Placental pericyte (primary cell): Measurements from ENCODE around the genes MVP and C16orf92.

GRCh38 chr16:28936135-28937112 lies 4.7 kb downstream of the CD19 start:
- CAGE, long polyA plus RNA, result no peak

GRCh38 chr16:29148162-29148743 lies 163.4 kb downstream of the LAT start:
- CAGE, long polyA plus RNA, result no peak

- CAGE, long polyA plus RNA, result no peak
These were observed 189.0 kb downstream of the LAT start for GRCh38 chr16:29173672-29174339.

GRCh38 chr16:29182354-29182992 lies 197.6 kb downstream of the LAT start:
- CAGE, long polyA plus RNA, result no peak

- CAGE, long polyA plus RNA, result no peak
These were observed 187.6 kb downstream of the NPIPB11 start for GRCh38 chr16:29218486-29219696.

- CAGE, long polyA plus RNA, result no peak
These were observed 140.0 kb downstream of the NPIPB11 start for GRCh38 chr16:29266326-29267056.

DNA sequence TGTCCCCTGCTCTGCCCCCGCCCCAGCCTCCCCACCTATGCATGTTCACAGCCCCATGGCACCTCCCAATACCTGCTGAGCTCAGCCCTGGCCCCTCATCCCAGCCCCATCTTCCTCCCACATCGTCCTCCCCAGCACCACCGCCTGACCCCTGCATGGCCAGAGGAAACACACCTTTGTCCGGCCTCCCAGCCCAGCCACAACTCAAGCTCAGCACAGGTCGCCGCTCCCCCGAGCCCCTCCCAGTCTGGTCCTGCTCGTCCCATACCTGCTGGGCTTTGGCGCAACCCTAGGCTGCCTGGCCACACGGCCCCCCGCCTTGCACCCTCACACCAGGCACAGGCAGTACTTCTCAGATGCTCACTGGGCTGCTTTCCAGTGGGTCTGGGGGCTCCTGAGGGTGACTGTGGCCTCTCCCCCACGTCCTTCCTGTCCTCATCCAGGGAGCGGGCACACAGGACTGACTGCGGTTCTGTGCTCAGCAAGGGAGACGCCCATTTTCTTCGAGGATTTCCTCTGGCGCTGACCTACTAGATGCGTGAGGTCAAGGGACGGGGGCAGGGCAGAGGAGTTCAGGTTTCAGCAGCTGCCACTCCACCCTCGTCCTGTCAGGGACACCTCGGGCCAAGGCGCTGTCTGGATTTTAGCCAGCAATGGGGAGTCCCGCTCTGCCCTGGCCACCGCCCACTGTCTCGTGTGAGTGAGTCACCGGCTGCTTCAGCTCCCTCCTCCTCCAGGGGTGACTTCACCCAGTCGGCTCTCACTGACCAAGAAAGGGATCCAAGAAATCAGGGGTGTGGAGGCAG lies 115.9 kb downstream of the NPIPB11 start:
- CAGE, long polyA plus RNA, result no peak

GRCh38 chr16:29342875-29343230 lies 63.7 kb downstream of the NPIPB11 start:
- CAGE, long polyA plus RNA, result no peak

DNA sequence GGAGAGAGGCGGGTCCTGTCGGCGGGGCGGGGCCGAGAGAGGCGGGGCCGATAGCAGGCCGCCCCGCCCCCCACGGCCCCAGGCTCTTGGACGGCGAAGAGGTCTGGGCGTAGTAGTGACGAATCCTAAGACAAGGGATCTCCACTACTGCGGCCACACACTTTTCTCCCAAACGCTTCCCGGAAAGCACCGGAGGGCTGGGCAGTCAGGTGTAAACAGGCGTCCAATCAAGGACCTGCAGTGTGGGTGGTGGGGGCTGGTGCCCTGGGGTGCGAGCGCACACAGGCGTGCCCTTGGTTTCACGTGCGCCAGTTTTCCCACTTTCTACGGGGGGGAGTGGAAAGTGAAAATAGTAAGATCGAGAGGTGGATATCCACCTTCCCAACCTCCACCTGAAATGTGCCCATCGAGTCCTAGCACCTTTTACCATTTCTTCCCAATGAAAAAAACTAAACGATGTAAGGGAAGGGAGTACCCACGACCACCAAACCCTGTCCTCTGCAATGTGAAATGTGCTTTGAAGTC lies 67.6 kb upstream of the SPN start:
- CAGE, long polyA plus RNA, result no peak

- CAGE, long polyA plus RNA, result no peak
These were observed 1.4 kb downstream of the SPN start for GRCh38 chr16:29664008-29665195.

DNA sequence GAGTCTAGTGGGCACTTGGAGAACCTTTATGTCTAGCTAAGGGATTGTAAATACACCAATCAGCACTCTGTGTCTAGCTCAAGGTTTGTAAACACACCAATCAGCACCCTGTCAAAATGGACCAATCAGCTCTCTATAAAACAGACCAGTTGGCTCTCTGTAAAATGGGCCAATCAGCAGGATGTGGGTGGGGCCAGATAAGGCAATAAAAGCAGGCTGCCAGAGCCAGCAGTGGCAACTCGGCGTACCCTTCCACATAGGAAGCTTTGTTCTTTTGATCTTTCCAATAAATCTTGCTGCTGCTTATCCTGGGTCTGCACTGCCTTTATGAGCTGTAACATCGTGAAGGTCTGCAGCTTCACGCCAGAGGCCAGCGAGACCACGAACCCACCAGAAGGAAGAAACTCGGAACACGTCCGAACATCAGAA lies 3.0 kb upstream of the C16orf54 start:
- CAGE, long polyA plus RNA, result no peak

GRCh38 chr16:29757998-29758384 lies 12.2 kb upstream of the C16orf54 start:
- CAGE, long polyA plus RNA, result no peak

GRCh38 chr16:29790879-29791481 lies 429 bp downstream of the KIF22 start:
- CAGE, long polyA plus RNA, result no peak

GRCh38 chr16:29808531-29808882 lies 2.2 kb downstream of the MAZ start:
- CAGE, long polyA plus RNA, result no peak

DNA sequence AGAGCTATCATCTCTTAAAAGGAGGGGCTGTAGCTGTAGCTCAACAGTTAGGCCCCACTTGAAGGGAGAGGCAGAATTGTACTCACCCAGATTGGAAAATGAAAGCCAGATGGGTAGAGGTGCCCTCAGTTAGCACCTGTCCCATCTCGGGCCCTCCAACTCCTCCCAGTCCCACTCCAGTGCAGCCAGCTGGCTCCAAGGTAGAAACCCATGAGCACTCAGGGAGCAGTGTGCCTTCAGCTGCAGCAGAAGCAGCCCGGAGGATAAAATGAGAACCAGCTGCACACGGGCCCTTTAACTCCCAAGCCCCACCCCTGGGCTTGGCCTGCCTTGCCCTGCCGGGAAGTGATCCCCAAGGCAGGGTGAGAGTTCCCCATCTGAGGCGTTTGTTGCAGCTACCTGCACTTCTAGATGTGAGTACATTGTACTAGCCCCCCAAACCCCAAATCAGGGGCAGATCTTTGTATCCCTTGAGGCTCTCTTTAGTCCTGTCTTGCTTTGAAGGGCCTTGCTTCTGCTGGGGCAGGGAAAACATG lies at the start of gene MVP:
Gene MVP (plus strand): TSS at position 365 of the 536 bp plus-strand sequence.
- CAGE, long polyA plus RNA, result no peak

GRCh38 chr16:29877245-29878131 lies 14.5 kb upstream of the CDIPT start:
- CAGE, long polyA plus RNA, result no peak

DNA sequence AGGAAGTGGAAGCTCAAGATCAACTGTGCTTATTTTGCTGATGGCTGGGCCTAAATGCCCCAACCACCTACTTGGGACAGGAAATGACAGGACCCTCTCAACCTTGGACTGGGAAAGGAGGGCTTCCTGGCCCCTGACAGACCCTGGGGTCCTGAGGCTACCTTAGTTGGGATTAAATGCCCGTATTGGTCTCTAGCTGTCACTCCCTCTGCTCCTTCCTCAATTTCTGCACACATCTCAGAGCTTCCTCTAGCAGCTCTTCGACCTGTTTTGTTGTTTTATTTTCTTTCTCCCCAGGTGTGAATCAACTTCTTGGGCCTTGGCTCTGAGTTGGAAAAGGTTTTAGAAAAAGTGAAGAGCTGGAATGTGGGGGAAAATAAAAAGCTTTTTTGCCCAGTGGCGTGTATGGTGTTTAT lies 1.0 kb upstream of the TAOK2 start:
- CAGE, long polyA plus RNA, result no peak

DNA sequence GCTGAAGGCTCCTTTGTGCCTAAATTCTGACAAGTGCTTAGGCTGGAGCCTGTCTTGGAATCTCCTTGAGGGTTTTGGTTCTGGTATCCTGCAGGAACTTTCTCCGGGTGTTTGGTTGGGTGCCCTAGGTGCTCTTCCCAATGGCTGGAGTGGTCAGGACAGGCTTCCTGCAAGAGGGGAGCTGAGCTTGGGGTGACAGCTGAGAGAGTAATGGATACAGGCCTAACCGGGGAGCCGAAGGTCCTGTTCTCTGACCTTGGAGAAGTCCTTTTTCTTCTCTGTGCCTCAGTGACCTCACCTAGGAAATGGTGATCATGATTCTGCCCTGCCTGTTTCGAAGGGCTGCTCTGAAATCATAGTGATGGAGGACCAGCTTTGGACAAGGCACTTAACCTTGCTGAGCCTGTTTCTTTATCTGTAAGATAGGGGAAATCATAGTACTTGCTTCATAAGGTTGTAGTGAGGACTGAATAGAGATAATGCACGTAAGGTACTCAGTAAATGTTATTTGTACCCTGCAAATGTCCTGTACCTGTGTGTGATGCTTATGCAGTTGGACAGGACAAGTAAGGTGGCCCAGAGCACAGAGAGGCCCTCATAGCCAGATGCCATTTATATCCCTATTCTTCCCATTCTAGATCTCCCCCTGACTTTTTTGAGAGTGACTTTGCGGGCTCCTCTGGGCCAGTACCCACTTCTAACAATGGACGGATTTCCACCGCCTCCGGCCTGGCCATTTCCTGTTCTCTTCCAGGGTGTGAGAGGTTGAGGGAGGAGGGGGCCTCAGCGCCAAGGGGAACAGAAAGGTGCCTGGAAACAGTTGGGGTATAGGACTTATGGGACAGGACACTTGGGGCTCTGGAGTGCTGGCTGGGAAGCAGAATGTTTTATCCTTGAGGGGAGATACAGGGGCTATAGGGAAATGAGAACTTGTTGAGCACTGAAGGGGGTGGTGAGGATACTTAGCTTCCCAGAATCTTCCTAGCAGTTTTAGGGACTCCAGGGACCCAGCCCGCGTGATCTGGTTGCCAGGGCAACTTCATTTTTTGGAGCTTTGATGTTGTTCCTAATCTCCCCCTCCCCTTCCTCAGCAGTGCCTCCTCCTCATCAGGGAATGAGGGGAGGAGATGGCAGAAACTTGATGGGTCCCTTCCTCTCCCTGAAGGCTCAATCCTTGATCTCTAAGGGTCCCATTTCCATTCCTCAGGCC lies 3.3 kb downstream of the TAOK2 start:
- CAGE, long polyA plus RNA, result no peak

- CAGE, long polyA plus RNA, result no peak
These were observed at the start of gene C16orf92 for GRCh38 chr16:30023023-30023677. Gene C16orf92 (plus strand): TSS chr16:30023198.

DNA sequence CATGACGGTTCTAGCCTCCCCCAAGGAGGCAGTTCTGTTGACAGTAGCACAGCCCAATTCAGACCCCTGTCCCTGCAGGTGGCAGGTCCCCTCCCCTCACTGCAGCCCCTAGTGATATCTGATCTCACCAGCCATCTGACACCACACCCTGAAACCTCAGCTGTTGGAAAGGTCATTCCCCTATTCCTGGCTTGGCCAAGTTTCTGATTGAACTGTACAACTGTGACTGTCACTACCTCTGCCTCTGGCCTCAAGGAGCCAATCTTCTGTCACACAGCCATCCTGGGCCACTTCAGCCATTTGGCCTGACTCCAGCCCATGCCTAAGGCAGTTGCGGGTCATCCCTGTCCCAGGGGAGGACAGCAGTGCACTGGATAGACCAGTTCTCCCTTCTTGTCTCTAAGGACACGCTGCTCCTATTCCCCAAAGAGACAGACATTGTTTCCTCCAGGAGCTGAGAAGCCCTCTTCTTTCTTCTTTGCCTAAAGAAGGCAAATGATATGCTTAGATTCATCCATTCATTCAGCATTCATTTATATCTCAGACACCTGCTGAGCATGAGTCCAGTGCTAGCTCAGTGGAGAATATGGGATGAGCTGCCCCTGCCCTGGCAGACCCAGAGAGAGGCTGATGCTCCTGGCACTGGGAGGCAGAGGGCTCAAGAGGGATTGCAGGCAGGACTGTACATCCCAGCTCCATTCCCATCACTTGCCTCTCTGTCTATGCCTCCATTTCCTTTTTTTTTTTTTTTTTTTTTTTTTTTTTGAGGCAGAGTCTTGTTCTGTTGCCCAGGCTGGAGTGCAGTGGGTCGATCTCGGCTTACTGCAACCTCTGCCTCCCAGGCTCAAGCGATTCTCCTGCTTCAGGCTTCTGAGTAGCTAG lies 4.5 kb upstream of the ALDOA start:
- CAGE, long polyA plus RNA, result no peak